Skin of body (tissue), 2 donors: ENCODE results near the genes ELP4, WT1 and EIF3M.

GRCh38 chr11:28158717-28159701 lies 50.8 kb downstream of the METTL15 start:
- RAMPAGE, long total RNA: no peak

DNA sequence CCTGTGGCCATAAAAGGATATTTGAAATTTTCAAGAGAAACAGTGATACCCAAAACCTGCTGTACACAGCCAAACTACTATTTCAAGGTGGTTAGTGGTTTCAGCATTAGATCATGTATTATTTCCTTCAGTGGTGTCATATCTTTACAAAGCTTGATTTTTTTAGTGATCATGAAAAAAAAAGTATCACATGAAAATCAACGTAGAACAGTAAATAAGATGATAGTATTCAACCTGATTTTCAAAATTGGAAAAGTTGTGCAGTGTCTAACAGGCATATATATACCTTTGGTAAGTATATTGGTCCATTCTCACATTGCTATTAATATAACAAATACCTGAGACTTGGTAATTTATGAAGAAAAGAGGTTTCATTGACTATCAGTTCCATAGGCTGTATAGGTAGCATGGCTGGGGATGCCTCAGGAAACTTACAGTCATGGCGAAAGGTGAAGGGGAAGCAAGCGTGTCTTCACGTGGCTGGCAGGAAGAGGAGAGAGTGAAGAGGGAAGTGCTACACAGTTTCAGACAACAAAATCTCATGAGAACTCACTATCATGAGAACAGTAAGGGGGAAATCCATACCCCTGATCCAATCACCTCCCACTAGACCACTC lies 137.2 kb downstream of the METTL15 start:
- RAMPAGE, long total RNA: no peak

- RAMPAGE, long total RNA: no peak
These were observed 107.2 kb downstream of the MPPED2 start for GRCh38 chr11:30478841-30479402.

DNA sequence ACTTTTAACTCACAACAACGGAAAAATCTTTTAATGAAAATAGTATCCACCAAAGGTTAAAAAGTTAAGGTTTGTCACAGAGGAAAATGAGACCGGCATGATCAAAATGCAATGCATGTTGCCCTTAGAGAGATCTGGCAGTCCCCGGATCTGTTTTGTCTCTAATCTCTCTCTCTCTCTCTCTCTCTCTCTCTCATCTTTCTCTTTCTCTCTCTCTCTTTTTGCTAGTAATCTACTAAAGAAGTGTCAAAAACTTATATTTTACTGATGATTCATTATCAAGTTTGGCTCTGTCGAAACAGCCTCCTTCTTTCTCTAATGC lies 246.1 kb upstream of the MPPED2 start:
- RAMPAGE, long total RNA: no peak

DNA sequence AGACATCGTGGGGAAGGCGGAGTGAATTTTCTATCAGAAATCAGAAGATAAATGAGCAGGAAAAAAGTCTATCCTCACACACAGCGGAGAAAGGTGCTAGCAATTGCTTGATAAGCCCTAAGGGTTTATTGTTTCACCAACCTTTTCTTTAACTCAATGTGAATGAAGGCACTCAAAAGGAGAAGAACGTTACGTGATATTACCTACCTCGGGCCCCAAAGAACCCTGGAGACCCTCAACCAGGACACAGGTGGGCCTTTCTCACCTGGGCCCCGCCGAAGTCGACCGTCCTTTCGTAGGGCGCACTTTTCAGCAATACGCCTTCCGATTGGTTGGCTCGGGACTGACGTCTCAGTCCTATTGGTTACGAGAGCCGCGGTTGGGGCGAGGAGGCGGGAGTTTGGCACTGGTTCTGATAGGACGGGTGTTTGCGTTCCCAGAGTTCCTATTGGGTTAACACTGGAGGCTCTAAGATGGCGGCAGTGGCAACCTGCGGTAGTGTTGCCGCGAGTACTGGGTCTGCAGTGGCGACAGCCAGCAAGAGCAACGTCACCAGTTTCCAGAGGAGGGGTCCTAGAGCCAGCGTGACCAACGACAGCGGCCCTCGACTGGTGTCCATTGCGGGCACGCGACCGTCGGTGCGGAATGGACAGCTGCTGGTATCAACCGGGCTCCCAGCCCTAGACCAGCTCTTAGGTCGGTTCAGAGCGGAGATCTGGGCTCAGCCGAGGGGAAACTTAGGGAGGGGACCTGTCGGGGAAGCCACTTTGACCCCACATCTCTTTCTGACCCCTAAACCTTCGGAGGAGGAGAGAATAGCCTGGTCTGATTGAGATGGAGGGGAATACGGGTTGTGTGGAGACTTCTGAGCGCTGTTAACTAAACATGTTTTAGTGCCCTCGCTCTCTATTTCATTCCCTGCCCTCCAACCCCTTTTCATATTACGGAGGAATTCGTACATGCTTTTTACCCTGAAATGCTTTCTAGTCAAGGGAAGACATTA lies at the start of gene ELP4:
Gene ELP4 (plus strand): TSS at position 456 of the 1,003 bp plus-strand sequence.
- RAMPAGE, long total RNA: no peak

DNA sequence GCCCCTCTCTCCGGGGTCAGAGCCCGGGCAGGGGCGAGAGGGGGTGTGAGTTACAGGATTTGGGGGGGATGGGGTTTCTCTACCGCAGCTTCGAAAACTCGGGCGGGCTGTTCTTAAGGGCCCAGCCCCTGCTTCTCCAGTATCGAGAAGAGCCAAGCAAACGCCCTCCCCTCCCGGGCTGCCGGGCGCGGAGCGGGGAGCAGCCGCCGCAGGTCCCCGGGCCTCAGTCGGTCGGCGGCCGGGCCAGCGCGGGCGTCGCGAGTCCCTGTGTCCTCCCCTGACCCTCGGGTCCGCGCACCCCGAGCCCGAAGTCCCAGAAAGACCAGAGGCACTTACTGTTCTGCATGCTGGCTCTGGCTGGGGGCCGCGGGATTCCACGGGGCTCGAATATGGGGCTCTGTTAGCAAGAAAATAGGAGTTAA lies 5.0 kb downstream of the PAX6 start:
- RAMPAGE, long total RNA: no peak

DNA sequence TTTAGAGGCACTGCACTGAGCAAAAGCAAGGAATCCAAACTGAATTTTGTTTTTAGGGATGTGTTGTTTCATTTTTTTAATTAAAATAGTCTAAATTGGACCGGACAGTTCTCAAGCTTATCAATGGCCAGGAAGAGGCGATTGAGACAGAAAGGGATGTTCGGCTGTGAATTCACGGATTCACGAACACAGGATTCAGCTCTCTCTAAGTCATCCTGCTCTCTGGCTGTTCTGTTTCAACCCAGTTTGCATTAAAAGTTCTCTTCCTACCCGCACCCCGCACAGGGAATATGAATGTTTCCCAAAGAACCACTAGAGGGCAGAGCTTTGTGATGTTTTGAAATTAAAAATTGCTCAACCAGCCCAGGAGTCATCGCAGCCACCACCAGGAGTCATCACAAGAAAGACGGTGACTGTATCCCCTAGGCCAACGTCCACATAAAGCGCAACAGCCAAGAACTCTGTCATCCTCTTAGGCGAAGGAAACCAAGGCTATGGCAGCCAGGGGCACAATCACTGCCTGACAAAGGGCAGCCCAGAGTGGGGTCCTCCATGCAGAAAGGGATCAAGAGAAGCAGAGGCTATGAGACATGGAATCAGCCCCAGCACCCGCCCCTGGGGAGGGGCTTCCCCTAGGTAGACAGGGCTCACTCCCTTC lies 122.5 kb downstream of the WT1 start:
- RAMPAGE, long total RNA: no peak

DNA sequence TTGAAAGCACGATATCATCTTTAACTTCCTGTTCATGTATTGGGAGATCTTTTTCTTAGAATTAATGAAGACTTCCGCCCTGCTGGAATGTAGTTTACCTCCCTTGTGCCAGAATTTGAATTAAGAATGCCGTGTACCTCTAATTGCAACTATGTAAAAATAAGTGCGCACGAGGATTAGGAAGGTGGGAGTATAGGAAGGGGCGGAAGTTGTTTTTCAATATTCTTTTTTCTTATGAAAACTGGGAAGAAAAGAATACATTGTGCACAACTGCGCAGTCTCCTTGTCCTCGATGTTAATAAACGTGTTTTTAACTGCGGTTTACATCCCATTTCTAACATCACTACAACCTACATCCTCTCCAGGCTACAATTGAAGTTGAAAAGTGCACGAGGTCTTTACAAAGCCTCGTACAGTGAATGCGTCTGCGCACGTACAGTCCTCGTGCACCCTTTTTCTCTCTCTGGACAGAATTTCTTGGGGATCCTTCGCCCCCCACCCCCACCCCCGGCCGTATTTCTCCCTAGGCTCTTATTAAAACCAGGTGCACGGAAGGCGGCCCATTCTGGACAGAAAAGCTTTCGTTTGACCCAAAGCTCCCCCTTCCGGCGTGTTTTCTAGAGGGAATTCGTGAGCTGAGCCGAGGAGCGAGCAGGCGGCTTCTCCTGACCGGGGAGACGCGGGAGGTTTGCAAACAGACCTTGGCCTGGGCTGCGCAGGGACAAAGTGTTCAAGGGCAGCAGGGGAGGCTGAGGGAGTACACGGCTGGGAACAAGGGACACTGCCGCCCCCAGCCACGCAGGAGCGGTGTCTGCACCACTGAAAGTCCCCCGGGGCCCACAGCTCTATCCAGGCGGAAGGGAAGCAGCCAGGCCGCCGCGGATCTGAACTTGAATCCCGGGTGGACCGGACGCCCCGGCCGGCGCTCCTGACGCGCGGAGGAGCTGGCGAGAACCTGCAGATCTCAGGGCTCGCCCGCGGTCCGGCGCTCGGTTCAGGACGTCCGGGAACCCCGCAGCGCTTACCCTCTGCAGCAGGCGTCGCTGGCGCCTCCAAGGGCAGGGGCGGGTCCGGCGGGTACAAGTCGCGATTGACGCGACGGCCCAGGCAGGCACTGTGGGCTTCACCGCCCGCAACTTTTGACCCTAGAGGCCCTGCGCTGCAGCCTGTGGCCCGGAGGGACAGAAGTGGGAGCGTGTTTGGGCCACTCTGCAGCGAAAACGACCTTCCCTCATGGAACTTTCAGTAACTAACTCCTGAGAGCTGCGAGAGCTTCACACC lies 102.1 kb downstream of the WT1 start:
- RAMPAGE, long total RNA: no peak

DNA sequence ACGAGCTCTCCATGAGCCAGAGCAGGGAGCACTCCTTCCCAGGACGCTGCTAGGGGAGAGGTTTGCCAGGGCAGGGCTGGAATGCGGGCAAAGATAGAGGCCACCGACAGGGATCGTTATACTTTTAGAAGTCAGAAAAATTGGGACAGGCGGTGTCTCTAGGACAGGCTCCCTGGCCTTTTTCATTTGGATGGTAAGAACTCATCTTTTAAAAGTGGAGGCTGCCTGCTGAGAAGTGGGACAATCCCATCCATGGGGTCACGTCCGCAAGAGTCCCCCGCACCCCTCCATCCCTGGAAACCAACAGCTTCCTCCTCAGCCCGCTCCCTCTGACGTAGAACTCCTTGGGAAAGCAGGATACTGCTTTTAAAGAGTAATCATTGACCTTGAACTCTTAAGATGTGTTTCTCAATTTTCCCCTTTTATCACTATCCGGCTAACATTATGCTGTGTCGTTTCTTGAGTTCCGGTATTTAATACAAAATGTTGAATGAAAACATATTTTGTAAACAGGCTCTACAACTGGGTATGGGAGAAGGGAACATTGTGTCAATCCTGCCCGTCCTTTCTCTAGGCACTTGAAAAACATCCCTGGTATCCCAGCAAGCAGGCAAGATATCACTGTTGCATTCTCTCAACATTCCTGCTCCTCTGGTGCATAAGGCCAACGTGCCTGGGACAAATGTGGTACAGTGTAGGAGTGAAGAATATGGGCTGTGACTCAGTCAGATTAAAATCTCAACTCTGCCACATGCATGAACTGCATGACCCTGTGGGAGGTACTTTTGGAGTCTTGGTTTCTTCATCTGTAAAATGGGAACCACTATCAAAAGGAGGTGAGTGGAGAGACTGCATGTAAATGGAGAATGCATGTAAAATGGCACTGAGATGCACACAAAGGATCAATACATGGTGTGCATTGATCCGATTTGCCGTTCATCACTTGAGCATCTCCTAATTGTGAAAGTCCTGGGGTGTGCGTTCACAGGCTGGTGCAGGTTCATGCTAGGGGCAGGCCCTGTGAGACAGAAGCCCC lies 52.9 kb downstream of the WT1 start:
- RAMPAGE, long total RNA: no peak

DNA sequence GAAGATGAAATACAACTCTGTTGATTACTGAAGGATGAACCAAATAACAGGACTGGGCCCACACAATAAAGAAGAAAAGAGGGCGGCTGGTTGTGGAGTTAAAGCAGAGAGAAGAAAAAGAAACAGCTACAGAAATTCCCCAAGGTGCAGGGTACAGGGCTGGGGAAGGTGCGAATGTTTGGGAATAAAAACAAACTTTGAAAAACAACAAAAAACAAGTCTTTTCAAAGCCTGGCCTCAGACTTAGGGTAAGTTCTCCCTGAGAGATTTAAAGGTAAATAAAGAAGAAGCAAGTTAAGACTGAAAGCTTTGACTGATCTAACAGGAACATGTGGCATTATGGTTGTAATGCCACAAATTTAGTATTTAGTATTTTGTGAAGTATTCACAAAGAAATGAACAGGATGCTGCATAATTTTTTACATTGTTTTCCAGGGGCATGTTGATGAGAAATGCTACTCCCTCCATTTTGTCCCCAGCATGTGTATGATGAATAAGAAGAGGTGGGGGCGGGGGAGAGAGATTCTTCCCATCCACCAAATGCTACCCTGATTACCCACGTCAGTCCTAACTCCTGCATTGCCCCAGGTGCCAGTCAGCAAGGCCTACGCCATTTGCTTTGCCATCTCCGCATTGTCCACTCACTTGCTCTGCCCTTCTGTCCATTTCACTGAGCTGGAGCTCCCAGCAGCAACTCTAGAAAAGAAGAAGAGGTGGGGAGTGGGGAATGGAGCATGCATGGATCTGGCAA lies 19.3 kb downstream of the WT1 start:
- RAMPAGE, long total RNA: no peak

DNA sequence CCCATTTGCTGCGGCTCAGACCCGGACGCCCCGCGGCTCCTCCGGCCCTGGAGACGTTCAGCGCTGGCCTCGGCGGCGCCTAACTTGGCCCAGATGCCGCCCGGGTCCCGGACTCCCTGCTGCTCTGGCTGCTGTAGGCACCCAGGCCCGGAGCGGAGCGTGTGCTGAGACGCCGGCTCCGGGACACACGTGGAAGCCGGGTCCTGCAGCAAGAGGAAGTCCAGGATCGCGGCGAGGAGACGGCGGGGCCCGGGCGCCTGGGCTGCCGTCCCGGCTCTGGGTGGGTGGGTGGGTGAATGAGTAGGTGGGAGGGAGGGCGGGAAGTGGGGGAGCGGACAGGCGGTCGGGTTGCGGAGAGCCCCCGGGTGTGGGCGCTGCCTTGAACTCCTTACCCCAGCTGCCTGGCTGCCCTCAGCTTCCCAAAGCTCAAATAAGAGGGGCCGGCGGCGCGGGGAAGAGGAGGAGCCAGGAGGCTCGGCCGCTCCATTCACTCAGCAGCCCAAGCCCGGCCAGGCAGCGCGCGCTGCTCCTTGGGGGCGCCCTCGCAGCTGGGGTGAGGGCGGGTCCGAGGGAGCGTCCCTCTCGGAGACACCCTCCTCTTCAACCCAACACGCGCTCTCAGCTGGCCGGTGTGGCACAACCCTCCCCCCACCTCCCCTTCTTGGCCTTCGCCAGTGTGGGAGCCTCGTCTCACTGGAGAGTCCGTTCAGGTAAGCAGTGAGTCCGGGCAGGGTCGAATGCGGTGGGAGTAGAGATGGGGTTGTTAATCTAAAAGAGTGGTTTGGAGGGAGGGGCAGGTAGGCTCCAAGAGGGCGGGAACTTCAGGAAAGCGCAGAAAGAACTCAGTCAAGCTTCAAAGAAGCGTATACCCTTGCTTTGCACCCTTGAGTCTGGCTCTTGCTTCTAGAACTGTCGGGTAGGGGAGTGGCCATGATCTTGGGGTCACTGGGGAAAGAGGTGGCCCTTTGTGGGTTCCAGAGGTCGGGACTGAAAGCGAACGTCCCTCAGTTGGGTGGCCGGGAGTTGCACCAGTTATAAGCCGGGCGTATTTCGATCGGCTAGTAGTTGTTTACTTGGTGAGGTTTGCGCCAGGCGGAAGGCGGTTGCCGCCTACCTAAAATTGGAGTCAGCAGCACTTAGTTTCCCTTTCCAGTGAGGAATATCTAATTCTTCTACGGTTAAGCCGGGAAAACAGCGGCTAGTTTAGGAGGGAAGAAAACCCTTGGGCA lies at the start of gene WT1:
Gene WT1 (minus strand): TSS at position 403 of the 1,229 bp plus-strand sequence.
- RAMPAGE, long total RNA: no peak

DNA sequence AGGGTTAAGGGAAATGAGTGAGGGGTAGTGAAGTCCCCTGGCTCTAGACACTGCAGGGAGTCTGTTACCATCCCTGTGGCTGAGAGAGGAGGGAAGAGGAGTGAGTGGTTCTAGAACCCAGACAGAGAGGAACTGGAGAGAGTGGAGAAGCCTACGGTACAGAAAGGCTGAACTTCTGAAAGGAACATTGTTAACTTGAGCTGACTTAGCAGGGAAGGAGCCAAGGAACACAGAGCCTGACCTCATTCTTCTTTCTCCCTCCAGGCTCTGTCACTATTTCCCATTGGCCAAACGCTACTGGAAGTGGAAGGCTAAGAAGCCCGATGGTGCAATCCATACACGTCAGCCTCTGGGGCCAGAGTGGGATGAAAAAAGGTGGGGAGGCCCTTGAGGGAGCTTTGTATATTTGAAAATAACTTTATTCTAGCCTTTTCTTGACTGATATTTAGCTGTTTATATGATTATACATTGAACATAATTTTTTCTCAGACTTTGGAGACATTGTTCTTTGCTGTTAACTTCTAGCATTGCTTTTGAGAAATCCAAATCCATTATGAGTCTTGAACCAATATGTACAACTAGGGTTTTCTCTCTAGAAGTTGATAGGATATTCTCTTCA lies 16.5 kb upstream of the WT1 start:
- RAMPAGE, long total RNA: no peak

- RAMPAGE, long total RNA: no peak
These were observed 17.1 kb upstream of the EIF3M start for GRCh38 chr11:32566527-32567001.

DNA sequence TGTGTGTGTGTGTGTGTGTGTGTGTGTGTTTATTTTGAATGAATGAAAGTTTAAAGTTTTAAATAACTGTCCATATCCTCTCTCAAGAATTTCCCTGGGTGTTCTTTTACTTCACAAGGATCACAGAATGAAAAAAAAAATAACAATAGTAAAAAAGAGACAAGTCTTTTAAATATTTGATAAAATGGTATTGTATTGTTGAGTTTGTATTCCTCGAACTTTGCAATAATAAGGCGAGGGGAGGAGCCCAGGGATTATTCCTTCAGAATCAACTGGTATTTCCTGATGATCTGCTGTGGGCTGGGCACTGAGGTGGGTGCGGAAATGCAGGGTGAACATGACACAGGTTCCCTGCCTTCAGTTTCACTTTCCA lies 2.2 kb upstream of the EIF3M start:
- RAMPAGE, long total RNA: no peak

DNA sequence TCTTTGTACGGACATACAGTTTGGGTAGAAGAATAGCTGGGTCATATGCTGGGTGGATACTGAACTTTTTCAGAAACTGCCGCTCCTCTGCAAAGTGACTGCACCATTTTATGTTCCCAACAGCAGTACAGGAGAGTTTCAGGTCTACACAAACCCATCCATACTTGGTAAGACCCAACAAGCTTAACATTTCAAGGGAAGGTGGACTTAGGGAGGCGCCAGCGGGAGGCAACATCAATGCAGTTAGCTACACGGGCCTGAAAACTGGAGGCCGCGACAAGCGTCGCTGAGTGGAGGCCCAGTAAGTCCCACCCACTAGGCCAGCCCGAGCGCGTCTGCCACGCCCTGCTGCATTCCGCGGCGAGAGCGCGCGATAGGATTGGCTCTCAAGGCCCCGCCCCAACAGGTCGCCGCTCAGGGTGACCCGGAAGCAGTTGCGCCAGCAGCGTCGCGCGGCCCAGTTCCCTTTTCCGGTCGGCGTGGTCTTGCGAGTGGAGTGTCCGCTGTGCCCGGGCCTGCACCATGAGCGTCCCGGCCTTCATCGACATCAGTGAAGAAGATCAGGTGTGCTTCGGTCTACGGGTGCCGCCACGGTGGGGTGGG lies at the start of gene EIF3M:
Gene EIF3M (plus strand): TSS at position 466 of the 603 bp plus-strand sequence.
- RAMPAGE, long total RNA: start-site peak on the plus strand centred at position 479 of the sequence, 68 bp wide, 2,369 and 167 reads in 2 replicates

- RAMPAGE, long total RNA: no peak
These were observed 641 bp downstream of the PRRG4 start for GRCh38 chr11:32830213-32830922.

- RAMPAGE, long total RNA: no peak
These were observed 40.1 kb downstream of the QSER1 start for GRCh38 chr11:32932672-32933052.

- RAMPAGE, long total RNA: no peak
These were observed 18.2 kb upstream of the CSTF3 start for GRCh38 chr11:33179481-33179782.

DNA sequence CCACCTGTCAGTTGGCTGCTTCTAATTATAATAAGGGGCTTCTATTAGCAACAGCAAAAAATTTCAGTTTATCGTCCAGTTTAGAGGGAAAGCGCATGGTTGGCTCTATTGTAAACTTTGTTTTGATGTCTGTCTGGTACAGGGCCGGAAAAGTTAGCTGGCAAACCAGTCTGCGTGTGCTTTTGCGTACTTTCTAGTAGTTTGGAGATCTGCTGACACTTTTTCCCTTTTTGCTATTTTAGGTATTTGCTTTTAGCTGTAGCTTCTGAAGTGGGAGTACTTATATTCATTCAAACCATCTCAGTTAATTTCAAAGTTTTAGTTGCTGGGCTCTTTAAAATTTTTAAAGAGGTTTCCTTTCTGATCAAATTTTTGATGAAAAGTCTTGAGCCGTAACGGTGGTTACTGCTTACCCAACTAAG lies 1.7 kb downstream of the HIPK3 start:
- RAMPAGE, long total RNA: no peak

DNA sequence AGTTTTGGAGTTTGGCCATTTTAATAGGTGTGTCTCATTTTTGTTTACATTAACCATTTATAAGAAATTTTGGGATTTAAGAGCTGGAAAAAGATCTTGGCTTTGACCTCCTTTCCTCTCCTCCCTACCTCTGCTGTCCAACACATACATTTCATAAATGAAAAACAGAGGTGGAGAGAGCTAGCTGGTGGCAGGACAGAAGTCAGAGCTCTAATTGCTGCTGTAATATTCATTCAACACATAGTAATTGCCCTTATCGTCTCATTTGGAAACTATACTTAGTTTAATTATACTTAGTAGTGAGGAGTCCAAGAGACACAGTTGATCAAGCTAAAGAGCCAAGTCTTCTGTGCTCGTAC lies 15.0 kb upstream of the C11orf91 start:
- RAMPAGE, long total RNA: no peak